HT1080 (cell line): ENCODE measurements around a stretch of chr18.

DNA sequence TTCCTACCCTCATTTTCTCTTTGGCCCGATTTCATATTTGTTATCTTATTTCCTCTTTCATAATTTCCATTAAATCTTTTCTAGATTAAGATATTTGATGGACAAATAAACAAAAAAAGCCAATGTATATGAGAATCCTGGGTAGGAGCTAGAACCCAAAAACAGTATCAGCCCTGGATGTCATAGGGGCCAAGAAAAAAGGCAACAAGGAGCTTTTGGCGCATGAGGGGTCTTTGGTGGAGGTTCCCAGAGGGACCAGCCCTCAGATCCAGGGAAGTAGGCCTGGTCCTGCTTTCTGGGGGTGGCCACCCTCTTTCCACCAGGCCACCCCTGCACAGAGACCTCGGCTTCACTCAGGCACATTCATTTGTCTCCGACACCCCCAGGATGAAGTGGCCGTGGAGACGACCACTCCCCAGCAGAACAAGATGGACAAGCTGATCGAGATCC, 189.7 kb downstream of the SMAD7 start:
RAMPAGE:
- cytosol, long total RNA: no peak
- long total RNA: no peak
- nucleus, long total RNA: no peak

DNA sequence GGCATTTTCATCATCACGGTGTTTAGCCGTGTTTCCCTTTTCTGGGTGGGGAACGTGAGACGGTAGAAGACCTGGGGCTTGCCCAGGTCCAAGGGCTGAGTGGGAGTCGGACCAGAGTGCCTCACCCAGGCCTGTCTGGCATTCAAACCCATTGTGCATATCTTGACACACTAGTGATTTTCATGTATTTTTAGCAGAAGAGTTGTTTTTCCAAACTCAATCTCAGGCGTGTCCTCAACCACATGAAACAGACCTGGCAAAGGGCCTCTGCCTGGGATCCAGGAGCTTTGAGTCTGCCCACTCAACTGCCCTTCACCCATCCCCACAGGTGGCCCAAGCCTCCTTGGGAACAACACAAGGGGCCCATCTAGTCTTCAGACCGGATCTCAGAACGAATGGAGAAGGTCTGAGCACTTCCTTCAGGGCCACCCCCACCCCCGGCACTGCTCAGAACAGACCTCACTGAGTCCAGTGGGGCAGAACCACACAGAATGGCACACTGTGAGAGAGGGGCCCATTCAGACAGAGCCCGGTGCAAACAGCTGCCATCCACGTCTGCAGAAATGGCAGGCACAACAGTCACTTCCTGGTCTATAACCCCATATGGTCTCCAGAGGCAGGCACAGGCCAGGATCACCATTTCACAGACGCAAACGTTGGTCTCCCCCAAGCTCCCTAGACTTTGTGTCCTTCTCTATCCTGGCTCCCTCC, 149.9 kb downstream of the SMAD7 start:
RAMPAGE:
- cytosol, long total RNA: no peak
- long total RNA: no peak
- nucleus, long total RNA: no peak

RAMPAGE:
- cytosol, long total RNA: no peak
- long total RNA: no peak
- nucleus, long total RNA: no peak
Observed at GRCh38 chr18:48834371-48835327, 116.1 kb downstream of the SMAD7 start.

GRCh38 chr18:48840365-48840950, 110.3 kb downstream of the SMAD7 start:
RAMPAGE:
- cytosol, long total RNA: no peak
- long total RNA: no peak
- nucleus, long total RNA: no peak

DNA sequence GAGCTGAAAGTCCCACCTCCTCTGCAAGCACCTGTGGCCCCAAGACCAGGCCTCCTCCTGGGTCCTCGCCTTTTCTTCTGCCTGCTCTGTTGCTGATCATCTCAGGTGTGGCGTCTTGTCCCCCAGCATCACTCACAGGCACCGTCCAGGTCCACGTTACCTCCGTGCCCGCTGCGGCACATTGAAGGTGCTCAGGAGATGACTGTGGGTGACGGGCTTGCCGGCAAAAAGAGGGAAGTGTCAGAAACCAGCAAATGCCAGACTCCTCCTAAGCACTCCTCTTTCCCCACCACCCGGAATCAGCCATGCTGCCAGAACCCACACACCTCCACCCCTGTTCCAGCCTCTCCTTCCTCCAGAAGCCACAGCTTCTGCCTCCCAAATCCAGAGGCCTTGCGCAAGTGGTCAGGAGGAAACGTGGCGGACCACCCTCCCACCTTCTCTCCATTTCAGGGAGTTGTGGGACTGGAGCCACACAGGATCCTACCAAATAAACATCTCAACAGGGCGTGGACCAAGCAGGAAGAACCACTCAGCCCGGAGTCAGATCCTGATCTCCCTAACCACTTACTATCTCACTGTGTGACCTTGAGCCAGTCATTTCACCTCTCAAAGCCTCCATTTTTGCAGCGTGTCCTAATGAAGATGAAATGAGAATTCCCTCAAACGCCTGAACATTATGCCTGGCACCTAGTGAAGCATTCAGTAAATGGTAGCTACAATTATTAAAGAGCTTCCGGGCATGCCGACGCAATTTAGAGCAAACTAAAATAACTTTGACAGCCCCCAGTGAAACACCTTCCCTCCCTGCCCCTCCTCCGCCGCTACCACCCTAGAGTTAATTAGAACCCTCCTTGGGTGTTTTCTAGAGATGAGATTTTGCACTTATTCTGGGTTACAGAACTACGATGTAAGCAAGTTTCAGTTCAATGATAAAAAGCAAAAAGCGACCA, 33.0 kb downstream of the SMAD7 start:
RAMPAGE:
- cytosol, long total RNA: no peak
- long total RNA: no peak
- nucleus, long total RNA: no peak

GRCh38 chr18:48929543-48930988, 20.7 kb downstream of the SMAD7 start:
RAMPAGE:
- cytosol, long total RNA: no peak
- long total RNA: no peak
- nucleus, long total RNA: no peak

RAMPAGE:
- cytosol, long total RNA: no peak
- long total RNA: no peak
- nucleus, long total RNA: no peak
Observed at GRCh38 chr18:48933554-48934633, 16.9 kb downstream of the SMAD7 start.

DNA sequence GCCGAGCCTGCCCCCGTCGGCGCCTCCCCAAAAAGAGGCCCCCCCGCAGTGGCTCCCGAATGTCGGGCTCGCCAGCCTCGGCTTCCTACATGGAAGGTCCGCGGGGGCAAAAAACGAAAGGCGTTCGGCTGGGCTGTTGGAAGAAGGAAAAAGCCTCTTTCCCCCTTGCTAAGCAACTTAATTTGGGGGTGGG, 110 bp downstream of the SMAD7 start:
RAMPAGE:
- cytosol, long total RNA: no peak
- long total RNA: no peak
- nucleus, long total RNA: no peak

GRCh38 chr18:48952130-48952899, 1.6 kb upstream of the SMAD7 start:
RAMPAGE:
- cytosol, long total RNA: no peak
- long total RNA: no peak
- nucleus, long total RNA: no peak

GRCh38 chr18:48957691-48958216, 7.0 kb upstream of the SMAD7 start:
RAMPAGE:
- cytosol, long total RNA: no peak
- long total RNA: no peak
- nucleus, long total RNA: no peak

GRCh38 chr18:48982142-48982567, 31.4 kb upstream of the SMAD7 start:
RAMPAGE:
- cytosol, long total RNA: no peak
- long total RNA: no peak
- nucleus, long total RNA: no peak

DNA sequence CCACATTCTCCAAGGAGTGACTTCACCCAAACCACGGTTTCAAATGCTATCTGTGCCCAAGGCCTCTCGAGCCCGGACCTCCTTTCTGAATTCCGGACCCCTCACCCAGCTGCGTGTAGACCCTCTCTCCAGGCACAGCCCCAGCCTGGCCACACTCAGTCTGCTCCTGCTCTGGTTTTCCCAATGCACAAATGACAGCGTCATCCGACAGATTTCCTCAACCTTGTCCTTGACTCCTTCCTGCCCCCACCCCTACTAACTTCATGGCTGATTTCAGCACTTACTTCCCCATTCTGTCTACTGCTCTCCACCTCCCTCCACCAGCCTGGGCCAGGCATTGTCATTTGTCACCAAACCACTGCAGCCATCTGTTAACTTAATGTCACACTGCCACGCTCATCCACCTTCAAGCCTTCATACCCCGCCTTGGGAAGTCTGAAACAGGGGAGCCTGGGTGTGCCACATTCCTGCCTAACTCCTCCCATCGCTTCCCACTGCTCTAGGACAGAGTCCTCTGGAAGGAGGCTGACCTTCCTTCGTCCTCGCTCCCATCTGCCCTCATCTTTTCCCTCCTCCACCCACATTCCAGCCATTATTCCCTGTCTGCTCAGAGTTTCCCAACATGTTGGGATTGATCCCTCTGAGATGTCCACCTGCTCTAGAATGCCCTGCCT, 42.0 kb upstream of the SMAD7 start:
RAMPAGE:
- cytosol, long total RNA: no peak
- long total RNA: no peak
- nucleus, long total RNA: no peak

RAMPAGE:
- cytosol, long total RNA: no peak
- long total RNA: no peak
- nucleus, long total RNA: no peak
Observed at GRCh38 chr18:49106995-49107582, 156.3 kb upstream of the SMAD7 start.

DNA sequence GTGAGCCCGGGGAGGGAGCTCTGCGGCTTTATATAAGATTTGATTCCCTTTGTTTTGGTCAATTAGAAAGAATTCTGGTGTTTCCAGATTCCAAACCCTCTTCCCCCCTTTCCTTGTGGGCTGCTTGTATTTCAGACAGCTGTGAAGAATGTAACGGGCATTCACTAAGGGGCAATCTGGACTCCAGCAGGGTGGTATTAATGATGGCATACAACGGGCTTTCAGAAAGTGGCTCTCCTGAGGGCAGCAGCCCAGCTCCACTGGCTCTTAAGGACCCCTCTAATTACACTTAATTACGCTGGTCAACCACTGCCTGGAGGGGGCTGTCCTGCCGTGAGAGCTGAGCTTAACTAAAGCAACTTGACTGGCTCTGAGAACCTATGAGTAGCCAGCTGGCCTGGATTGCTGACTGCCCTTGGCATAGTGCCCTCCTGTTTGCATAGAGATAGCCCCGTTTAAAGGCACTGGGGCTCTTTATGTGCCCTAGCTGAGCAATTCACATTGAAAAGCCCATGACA, 3.7 kb downstream of the LIPG start:
RAMPAGE:
- cytosol, long total RNA: no peak
- long total RNA: no peak
- nucleus, long total RNA: no peak

DNA sequence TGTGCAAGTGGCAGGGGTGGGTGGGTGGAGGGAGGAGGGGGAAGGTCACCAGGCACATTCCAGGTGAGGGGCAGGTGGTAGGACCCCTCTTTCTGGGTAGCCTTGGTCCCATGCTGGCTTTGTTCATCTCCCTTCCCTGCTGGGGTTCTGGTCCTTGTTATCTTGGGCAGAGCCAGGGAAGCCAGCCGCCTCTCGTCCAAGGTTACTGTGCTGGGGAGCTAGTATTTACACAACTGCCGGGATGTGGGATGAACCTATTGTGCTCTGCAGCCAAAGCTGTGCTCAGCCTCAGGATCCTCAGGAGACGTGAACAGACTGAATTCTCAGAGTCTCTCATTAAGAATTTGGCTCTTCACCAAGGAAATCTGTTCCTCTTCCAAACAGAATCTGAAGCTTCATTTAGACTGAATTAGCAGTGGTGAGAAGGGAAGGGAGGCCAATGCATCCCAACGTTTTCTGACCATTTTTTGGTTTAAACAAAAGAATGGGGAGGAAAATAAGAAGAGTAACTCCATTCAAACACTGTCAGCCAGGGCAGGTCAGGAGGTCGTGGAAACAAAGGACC, 107.0 kb downstream of the LIPG start:
RAMPAGE:
- cytosol, long total RNA: no peak
- long total RNA: no peak
- nucleus, long total RNA: no peak

DNA sequence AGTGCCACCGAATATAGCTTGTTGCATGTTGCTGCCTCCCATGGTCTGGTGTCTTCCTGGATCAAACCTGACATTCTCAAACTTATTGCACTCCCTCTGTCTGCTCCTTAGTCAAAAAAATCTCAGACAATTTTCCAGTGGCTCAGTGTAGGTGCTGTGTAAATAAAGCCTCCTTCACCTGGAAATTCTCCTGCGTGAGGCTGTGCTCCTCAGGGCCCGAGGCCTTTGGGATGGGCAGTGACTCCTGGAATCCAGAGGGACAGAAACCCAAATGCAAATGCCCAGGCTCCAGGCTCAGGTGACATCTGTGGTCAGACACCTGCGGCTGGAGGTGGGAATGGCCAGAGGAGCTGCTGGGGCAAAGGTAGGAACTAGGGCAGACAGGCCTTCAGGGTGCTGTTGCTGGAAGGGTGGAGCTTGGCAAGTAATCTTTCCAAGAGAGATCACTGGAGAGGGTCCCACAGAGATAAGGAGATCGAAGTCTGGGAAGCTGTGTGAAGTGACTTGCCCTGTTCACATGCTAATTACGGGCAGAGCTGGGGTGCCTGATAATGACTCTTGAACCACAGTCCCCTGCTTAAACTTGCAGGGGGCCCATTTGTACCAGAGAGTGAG, 82.5 kb downstream of the ACAA2 start:
RAMPAGE:
- cytosol, long total RNA: no peak
- long total RNA: no peak
- nucleus, long total RNA: no peak

DNA sequence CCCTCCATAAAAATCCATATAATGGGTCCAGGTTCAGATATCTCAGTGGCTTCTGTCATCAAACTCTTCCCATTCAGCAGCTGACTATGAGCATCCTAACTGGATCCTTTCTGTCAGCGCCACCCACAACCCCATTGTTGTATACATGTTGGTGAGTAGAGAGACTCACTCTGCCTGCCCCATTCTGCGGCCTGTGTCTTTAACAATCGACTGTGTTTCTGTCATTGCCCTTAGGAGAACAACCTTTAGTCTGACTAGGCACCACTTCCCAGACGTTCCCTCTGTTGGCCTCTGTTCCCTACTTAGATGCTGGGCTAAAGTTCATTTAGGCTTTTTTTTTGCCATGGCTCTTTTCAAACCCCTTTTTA, 20.4 kb upstream of the ACAA2 start:
RAMPAGE:
- cytosol, long total RNA: no peak
- long total RNA: no peak
- nucleus, long total RNA: no peak

DNA sequence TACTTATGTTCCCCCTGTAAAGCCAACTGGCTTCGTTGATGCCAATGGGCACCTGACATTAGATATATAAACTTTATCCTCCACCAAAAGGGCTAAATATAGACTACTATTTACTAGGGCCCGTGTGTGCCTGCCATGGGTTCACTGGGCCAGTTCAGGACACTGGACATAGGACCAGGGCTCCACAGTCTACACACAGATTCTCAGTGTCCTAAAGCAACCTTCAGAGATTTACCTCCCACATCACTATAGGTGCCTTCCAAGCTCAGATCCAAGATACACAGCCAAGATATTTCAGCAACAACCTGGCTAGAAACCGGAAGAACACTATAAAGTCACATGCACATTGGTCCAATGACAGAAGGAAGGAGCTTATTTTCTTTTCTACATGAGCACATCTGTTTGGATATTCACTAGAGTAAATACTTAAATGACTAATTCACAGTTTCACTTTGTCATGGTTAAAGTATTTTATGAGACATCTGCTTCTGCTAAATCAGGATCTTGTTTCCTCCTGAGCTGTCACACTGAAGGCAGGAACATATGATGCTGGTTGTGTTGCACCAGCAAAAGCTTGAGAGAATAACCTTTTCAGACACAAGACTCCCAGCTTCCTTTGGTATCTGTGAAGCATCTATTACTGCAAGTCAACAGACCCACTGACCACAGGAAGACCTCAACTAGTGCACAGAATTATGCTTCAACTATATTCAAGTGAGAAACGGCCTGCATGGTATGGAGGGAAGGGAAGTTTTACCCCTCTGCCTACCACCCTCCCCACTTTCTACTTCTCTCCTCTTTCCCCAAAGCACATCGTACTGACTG, 95.0 kb downstream of the MYO5B start:
RAMPAGE:
- cytosol, long total RNA: no peak
- long total RNA: no peak
- nucleus, long total RNA: no peak

DNA sequence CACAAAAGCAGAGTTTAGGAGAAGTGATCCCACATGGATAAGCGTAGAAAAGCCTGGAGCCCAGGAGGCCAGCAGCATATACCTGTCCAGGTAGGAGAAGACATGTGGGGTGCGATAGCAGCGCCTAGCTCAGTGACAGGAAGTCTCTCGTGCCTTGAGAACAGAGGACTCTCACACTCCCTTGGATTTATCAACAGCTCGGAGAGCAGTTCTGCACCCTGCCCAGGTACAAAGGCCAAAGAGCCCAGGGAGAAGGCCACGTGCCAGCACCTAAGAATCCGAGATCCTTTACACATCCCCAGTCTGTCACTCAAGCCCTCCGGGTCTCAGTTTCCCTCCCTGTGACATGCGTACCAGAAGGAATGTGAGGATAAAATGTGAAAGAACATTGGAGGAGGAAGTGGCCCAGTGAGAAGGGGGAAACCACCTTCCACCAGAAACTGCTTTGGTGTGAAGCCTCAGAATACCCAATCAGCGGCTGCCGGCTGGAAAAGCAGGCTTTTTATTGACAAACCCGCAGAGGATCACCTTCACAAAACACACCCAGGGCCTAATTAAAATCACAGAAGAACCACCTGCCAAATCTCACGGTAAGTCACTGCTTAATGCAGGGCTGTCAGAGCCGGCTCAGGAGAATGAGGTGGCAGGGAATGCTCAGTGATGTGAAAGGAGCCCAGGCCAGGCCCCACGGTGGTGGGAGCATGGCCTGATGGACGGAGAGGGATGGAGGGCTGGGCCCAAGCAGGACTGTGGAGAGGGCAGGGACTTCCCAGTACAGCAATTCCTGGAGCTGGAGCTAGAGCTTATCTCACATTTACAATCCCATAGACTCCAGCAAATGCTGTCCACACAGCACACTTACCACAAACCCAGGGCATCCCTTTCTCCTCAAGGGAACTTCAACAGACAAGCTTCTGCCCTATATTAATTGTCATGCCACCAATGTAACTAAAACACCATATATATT, 66.2 kb downstream of the MYO5B start:
RAMPAGE:
- cytosol, long total RNA: no peak
- long total RNA: no peak
- nucleus, long total RNA: no peak

RAMPAGE:
- cytosol, long total RNA: no peak
- long total RNA: no peak
- nucleus, long total RNA: no peak
Observed at GRCh38 chr18:50146870-50147269, 48.1 kb downstream of the MYO5B start.